Measurements from ENCODE around the genes ADH7 and UBE2D3.

- PRO-cap, 2 experiments: no peak in any of the 2 experiments
- RAMPAGE, long total RNA, 5 experiments: no peak in any of the 5 experiments
Measured at GRCh38 chr4:98352227-98352791, 91.1 kb downstream of the RAP1GDS1 start.

GRCh38 chr4:98603944-98604313 is 54.5 kb downstream of the TSPAN5 start:
- PRO-cap, 2 experiments: no peak in any of the 2 experiments
- RAMPAGE, long total RNA, 5 experiments: no peak in any of the 5 experiments

DNA sequence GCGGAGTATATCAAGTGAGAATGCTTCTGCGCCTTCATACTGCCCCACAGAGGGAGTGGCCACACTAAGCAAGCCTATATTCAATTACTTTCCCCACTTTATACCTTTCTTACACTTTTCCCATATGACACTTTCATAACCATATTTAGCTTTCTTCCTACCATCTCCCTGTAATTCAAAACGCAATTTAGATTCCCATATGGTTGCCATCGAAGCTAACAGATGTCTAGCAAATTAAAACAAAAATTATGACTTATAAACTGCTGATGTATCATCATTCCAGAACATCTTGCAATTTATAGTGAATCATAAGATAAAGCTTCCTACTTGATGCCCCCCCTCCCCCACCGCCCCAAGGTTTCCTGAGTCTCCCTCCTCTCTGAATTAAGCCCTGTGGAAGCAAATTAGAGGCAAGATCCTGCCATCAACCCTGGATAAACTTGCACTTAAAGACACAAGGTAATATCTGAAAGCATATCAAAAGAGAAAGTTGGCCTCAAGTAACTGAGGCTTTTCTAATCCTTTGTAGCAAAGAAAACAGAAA is 5.4 kb downstream of the TSPAN5 start:
- PRO-cap, 2 experiments: no peak in any of the 2 experiments
- RAMPAGE, long total RNA, 5 experiments: no peak in any of the 5 experiments

- PRO-cap, 2 experiments: no peak in any of the 2 experiments
- RAMPAGE, long total RNA, 5 experiments: no peak in any of the 5 experiments
Measured at GRCh38 chr4:98839153-98839789, 89.7 kb downstream of the EIF4E start.

DNA sequence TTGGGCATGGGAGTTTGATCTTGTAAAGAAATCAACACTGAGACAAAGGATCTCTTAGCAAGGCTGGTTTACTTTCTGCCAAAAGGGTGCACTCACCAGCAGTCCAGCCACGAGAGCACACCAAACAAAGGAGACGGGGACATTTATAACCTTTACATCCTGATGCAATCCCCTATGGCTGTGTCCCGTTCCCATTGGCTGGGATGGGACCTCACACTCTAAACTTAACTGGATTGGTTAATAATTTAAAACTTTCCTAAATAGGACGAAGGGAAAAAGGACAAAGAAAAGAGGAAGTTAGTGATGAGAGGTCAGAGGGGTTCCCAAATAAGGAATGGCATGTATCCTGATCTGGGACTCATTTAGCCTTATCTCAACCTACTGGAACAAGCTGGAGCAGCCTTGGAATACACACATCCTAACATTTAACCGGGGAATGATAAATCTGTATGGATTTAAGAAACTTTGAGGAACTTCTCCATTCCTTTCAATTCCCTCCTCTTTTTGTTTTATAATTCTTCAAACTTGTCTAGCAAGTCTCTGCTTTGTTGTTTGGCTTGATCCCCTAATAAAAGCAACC is 18.0 kb downstream of the METAP1 start:
- PRO-cap, 2 experiments: peak in 1 of 2 experiments; most common plus-strand start position 389 of the sequence (in 1)
- RAMPAGE, long total RNA, 5 experiments: no peak in any of the 5 experiments

GRCh38 chr4:99022721-99023201 is 27.2 kb downstream of the METAP1 start:
- PRO-cap, 2 experiments: no peak in any of the 2 experiments
- RAMPAGE, long total RNA, 5 experiments: no peak in any of the 5 experiments

DNA sequence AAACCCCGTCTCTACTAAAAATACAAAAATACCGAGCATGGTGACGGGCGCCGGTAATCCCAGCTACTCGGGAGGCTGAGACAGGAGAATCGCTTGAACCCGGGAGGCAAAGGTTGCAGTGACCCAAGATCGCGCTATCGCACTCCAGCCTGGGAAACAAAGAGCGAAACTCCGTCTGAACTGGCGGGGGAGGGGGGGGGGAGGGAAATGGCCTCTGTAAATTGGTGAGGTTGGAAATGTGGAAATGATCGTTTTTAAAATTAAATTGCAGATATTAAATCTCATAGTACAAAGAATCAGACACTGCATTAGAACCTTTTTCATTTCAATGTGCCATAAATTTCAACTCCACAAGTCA is 1.4 kb downstream of the ADH5 start:
- PRO-cap, 2 experiments: no peak in any of the 2 experiments
- RAMPAGE, long total RNA, 5 experiments: no peak in any of the 5 experiments

DNA sequence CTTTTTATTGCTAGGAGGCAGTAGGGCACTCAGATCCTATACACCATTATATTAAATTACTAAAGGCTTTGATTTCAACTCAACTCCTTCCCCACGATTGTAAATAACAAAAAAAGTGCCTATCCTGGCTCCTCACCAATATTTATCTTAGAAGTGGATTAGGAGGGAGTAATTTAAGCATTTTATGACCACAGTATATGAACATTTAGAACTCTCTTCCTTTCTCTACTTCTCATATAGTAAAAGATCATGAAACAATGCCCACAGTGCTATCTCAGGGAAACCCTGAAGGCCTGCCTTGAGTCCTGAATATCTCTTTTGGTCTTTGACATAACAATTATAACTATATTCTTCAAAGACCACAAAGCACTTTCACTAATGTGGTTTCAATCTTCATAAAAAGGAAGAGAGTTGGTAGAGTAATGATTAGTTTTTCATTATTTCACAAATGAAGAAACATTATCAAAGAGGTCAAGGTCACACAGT is 29.1 kb upstream of the ADH1C start:
- PRO-cap, 2 experiments: no peak in any of the 2 experiments
- RAMPAGE, long total RNA, 5 experiments: no peak in any of the 5 experiments

- PRO-cap, 2 experiments: no peak in any of the 2 experiments
- RAMPAGE, long total RNA, 5 experiments: no peak in any of the 5 experiments
Measured at GRCh38 chr4:99404362-99405238, 30.5 kb downstream of the ADH7 start.

- PRO-cap, 2 experiments: no peak in any of the 2 experiments
- RAMPAGE, long total RNA, 5 experiments: no peak in any of the 5 experiments
Measured at GRCh38 chr4:99435137-99435486, at the start of gene ADH7. TSS of gene ADH7 (minus strand) at chr4:99435342.

GRCh38 chr4:101230688-101230995 is 116.7 kb downstream of the PPP3CA start:
- PRO-cap, 2 experiments: no peak in any of the 2 experiments
- RAMPAGE, long total RNA, 5 experiments: no peak in any of the 5 experiments

DNA sequence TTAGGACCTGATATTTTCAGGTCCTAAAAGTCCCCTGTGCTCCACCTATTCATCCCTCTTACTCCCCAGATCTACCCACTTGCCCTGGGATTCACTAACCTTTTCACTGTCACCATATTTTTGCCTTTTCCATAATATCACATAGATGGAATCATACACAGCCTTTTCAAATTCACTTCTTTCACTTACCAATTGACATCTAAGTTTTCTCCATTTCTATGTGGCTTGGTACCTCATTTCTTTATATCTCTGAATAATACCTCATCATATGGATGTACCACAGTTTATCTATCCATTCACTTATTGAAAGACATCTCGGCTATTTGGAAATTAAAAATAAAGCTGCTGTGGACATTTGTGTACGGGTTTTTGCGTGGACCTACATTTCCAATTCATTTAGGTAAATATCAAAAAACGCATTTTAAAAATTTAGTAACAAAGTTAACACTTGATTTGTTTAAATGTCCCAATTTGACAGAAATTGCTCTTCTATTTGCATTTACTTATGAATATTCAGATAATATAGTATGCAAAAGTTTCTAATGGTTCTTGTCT is 70.2 kb downstream of the PPP3CA start:
- PRO-cap, 2 experiments: no peak in any of the 2 experiments
- RAMPAGE, long total RNA, 5 experiments: no peak in any of the 5 experiments

GRCh38 chr4:101287205-101287872 is 60.0 kb downstream of the PPP3CA start:
- PRO-cap, 2 experiments: no peak in any of the 2 experiments
- RAMPAGE, long total RNA, 5 experiments: no peak in any of the 5 experiments

GRCh38 chr4:101288791-101289469 is 58.4 kb downstream of the PPP3CA start:
- PRO-cap, 2 experiments: no peak in any of the 2 experiments
- RAMPAGE, long total RNA, 5 experiments: no peak in any of the 5 experiments

GRCh38 chr4:102554451-102554807 is 53.3 kb downstream of the NFKB1 start:
- PRO-cap, 2 experiments: no peak in any of the 2 experiments
- RAMPAGE, long total RNA, 5 experiments: no peak in any of the 5 experiments

DNA sequence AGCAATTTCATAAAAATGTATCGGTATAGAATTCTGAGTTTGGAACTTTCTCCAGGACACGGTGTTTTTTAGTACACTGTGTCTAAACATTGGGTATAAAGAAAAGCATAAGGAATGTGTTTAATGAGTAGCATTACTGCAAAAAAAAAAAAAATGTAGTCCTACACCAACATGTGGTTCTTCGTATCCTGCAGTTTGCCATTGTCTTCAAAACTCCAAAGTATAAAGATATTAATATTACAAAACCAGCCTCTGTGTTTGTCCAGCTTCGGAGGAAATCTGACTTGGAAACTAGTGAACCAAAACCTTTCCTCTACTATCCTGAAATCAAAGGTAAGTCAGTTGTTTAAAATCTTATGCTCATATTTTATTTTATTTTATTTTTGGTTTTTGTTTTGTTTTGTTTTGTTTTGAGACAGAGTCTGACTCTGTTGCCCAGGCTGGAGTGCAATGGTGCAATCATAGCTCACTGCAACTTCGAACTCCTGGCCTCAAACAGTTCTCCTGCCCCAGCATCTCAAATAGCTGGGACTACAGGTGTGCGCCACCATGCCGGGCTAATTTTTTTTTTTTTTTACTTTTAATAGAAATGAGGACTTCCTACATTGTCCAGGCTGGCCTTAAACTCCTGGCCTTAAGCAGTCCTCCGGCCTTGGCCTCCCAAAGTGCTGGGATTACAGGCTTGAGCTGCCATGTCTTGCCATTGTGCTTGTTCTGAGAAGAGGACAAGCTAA is 83.5 kb downstream of the NFKB1 start:
- PRO-cap, 2 experiments: no peak in any of the 2 experiments
- RAMPAGE, long total RNA, 5 experiments: no peak in any of the 5 experiments

- PRO-cap, 2 experiments: no peak in any of the 2 experiments
- RAMPAGE, long total RNA, 5 experiments: no peak in any of the 5 experiments
Measured at GRCh38 chr4:102600270-102601211, 99.4 kb downstream of the NFKB1 start.

GRCh38 chr4:102807432-102808656 is 19.5 kb downstream of the UBE2D3 start:
- PRO-cap, 2 experiments: no peak in any of the 2 experiments
- RAMPAGE, long total RNA, 5 experiments: no peak in any of the 5 experiments

DNA sequence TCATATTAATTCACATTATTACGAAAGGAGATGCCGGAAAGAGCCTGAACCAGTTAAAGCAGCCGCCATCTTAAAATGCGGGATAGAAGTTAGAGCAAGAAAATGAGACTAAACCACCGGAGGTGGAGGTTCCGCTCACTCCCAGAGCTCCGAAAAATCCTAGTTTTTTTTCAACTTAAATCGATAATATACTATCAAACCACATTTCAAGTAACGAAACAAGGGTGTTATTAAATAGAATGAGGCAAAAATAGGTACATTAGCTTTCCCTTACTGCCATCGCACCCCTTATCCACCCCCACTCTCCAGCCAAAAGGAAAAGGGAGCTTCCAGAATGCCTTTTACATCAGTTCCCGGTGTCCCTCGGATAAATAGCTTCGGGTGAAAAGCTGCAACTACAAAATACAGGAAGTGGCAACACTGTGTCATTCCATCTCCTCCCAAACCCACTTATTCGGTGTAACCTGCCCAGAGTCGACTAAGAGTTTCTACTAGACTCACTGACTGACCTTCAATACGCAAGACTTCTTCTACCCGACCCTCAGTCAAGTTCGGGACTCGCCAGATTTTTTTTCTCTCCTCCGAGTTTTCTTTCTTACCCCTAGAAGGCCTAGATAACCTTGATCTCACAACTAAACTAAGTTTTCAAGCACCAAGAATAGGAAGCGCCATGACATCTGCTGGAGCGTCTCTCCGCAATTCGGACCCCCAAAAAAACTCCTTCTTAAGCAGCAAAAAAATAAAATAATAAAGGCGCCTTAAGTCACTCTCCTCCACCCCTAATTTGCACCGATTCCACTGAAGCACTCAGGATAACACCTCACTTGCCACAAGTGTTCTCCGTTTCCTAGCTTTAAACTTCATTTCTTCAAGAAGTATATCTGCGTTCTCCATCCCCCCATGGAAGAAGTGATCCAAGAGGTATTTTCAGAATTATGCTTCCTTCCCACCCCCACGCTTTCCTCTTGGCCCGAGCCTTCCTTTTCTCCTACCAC is 1.6 kb downstream of the UBE2D3 start:
- PRO-cap, 2 experiments: peak in 2 of 2 experiments; most common plus-strand start position 400 of the sequence (in 2); most common minus-strand start position 72 of the sequence (in 1)
- RAMPAGE, long total RNA, 5 experiments: no peak in any of the 5 experiments

- PRO-cap, 2 experiments: peak in 2 of 2 experiments; most common plus-strand start chr4:102827611 (in 2); most common minus-strand start chr4:102828062 (in 2)
- RAMPAGE, long total RNA, 5 experiments: start-site peak on the plus strand in 3 of 5 experiments, at chr4:102827830-102828162 at its widest, 9 to 23 reads per replicate; start-site peak on the minus strand in 4 of 5 experiments, at chr4:102827493-102828064 at its widest, 293 to 22,101 reads per replicate
Measured at GRCh38 chr4:102827376-102828216, at the start of gene UBE2D3. TSS of gene UBE2D3 (minus strand) at chr4:102827551.

Measured in thyroid gland (tissue), 7 donors.